AG04449 (cell line): Measurements from ENCODE around the genes B3GAT3, BSCL2 and TAF6L.

DNA sequence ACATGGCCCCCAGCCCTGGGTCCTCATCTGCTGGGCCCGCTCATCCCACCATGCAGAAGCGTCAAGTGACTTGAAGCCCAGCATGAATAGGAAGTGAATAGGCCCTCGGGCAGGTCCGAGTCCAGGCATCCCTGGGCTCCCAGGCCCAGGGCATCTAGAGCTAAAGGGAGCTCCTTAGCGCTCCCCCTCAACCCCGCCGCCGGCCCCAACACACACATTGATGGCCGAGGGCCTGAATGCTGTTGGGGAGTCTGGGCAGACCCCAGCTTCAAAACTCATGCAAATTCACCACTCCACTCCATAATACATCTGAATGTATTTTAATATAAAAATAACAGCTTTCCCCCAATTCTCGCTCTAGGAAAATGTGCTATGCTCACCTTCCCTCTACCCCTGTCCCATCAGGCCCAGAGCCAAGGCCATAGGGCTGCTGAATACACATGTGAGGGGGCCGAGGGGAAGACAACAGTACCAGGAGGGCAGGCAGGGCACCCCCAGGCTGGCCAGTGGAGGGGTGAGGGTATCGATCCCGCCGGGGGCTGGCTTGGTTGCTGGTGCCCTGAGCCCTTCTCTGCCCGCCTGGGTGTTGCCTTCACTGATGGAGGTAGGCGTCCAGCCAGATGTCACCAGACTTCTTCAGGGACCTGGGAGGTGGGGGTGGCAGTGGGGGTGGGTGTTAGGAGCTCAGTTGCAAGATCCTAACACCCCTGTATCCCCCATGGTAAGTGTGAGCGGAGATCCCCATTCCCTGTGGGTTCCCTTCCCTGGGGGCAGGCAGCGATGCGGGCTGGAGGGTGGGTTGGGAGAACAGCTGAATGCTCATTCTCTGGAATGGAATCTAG lies 17.9 kb downstream of the FADS3 start:
- RRBS, result no CpG with 5 or more reads among the region's 19 CpGs

GRCh38 chr11:61875622-61876230 lies 15.6 kb downstream of the FADS3 start:
- RRBS, result 100% methylated on average over 3 of the region's 22 CpGs

- RRBS, result no CpG with 5 or more reads among the region's 5 CpGs
Measured at GRCh38 chr11:61923573-61923935, 6.2 kb upstream of the RAB3IL1 start.

GRCh38 chr11:61964617-61965701 lies 2.5 kb downstream of the FTH1 start:
- RRBS, result no CpG with 5 or more reads among the region's 16 CpGs

GRCh38 chr11:61967680-61967905 lies 159 bp upstream of the FTH1 start:
- RRBS, result 2% methylated on average over 20 of the region's 26 CpGs

GRCh38 chr11:61967906-61968597 lies 618 bp upstream of the FTH1 start:
- RRBS, result 3% methylated on average over 7 of the region's 47 CpGs

DNA sequence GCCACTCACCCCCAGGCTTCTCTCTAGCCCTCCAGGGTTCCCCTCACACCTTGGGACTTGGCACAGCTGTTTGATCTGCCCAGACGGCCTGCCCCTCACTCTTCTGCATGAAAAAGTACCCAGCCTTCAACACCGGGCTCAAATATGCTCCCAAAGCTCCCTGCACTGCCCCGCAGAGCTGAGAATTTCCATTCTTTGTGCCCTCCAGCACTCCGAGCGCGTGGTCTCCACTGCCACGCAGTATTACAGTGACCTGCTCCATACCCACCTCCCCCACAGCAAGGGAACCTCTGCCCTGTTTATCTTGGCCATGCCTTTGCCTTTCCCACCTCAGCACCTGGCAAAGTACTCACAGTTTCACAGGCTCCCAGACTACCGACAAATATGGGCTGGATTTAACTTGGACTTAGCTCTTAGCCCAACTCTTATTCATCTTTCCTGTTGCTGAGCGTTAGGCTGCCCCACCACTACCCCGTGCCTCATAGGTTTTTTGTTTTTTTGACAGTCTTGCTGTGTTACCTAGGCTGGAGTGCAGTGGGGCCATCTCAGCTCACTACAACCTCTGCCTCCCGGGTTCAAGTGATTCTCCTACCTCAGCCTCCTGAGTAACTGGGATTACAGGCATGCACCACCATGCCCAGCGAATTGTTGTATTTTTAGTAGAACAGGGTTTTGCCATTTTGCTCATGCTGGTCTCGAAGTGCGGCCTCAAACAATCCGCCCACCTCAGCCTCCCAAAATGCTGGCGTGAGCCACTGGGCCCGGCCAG lies 7.8 kb upstream of the FTH1 start:
- RRBS, result no CpG with 5 or more reads among the region's 17 CpGs

DNA sequence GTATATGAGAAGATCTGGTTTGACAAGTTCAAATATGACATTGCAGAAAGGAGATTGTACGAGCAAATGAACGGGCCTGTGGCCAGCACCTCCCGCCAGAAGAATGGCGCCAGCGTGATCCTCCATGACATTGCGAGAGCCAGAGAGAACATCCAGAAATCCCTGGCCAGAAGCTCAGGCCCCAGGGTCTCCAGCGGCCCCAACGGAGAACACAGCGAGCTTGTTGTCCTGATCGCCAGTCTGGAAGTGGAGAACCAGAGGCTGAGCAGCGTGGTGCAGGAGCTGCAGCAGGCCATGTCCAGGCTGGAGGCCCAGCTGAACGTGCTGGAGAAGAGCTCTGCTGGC lies 20.7 kb upstream of the SCGB1D1 start:
- RRBS, result no CpG with 5 or more reads among the region's 12 CpGs

- RRBS, result no CpG with 5 or more reads among the region's 11 CpGs
Measured at GRCh38 chr11:62504245-62504812, 42.3 kb downstream of the AHNAK start.

- RRBS, result no CpG with 5 or more reads among the region's 20 CpGs
Measured at GRCh38 chr11:62533618-62534244, 12.9 kb downstream of the AHNAK start.

DNA sequence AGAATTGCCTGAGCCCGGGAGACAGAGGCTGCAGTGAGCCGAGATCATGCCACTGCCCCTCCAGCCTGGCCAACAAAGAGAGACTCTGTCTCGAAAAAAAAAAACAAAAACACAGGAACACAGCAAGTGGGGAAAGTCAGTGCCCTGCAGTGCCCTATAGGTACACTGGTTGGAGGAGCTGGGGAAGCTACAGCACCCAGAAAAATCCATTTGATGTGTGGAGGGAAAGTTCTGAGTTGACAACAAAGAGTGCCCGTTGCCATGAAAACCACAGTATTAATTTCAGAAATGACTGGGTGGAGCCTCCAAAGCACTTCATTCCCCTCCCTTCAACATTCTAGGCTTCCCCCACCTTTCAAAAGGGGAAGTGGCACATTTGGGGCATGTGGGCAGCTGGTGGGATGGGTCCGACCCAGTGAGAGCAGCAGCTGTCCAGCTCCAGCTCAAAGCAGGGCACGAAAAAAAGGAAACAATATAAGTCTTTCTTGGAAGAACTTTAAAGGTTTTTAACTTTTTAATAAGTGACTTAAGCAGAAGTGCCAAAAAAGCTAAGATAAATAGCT lies 8.8 kb upstream of the AHNAK start:
- RRBS, result no CpG with 5 or more reads among the region's 6 CpGs

DNA sequence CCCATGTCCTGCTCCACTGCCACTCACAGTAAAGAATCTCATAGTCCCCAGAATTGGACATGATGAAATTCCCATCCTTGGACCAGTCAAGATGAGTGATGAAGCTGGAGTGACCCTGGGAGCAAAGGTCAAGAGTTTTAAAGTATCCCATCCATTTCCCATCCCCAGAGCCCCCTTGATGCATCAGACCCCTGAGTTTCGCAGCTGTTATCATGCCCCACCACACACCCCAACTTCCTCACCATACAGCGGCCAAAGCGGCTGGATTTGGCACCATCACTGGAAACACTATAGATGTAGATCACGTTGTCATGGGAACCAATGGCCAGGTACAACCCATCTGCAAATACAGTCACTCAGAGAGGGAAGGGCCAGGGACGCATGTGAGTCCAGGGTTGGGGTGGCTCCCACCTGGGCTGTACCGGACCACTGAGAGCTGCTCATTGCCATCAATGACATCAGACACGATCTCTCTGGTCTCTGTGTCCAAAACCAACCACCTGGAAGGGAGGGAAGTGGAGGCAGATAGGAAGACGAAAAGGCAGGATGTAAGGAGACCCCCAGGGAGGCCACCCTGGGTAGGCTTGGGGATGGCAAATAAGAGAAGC lies 2.1 kb upstream of the MTA2 start:
- RRBS, result no CpG with 5 or more reads among the region's 8 CpGs

DNA sequence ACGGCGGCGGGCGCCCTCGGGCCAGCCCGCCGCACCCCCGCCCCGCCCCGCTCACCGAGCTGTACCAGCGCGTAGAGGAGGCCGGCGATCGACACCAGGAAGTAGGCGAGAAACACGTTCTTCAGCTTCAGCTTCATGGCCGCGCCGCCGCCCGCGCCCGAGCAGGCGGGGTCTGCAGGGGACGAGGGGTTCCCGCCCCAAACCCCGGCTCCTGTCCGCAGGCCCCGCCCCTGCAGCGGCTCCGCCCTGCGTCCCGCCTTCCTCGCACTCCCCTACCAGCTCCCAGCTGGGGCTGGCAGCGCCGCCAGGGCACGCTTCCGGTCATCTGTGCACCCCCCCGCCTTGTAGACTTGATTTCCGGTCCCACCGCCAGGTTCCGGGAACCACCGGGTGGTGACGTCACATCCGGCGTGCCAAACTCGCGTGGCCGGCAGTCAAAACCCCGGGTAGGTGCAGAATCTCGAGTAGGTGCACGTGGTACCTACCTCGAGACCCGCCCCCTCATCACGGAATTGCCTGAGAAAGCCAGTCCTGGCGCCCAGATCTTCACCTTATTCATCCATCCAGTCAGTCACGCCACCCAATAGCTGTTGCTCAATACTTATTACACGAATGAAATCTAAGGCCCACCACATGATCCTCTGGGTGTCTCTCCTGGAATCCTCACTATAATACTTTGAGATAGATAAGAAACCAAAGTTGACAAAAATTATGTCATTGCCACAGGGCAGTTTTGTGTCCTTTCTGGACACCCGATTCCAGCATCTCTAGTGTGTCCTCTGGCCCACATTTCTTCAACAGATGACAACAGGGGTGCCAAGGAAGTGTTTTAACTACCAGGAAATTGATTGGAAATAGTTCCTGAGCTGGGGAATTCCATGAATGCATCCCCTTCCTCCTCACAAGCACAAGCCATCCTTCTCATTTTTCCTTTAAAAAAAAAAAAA lies at the start of gene B3GAT3:
Gene B3GAT3, minus strand, starts transcription at position 176 of the 947 bp plus-strand sequence.
- RRBS, result 9% methylated on average over 3 of the region's 61 CpGs

GRCh38 chr11:62707029-62708036 lies at the start of gene BSCL2:
TSS of gene BSCL2 (minus strand) at chr11:62707424.
- RRBS, result no CpG with 5 or more reads among the region's 19 CpGs

- RRBS, result no CpG with 5 or more reads among the region's 4 CpGs
Measured at GRCh38 chr11:62757928-62758321, 3.5 kb upstream of the POLR2G start.

DNA sequence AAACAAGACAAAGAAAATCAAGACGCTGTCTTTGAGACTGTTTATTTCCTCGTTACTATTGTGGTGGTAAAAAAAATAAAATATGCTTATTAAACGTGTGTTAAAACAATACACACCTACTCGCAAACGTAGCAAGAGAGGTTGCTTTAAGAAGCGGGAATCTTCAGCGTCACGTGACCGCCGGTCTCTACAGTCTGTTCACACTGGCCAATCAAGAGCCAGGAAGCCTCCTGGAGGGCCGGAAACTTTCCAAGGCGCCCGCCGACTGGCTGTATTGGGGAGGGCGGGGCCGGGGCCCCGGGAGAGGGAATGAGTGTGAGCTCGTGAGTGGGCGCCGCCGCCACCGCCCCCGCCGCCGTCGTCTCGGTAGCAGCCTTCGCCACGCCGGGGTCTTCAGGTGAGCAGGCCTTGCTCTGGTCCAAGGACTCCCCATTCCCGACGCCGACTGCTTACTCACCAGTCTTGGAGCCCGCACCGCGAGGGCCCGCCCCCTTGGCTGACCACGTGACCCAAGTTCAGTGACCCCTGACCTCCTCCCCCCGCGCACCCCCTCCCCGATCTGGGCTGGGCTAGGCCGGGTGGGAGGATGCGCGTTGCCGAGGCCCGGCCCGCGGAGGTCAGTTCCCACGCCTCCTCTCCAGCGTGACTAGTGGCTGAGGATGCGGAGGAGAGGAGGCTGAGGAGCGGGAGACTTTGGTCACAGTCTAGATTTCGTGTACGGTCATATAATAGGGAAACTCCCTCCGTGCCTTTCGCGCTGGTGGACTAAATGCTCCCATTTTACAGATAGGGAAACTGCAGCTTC lies at the start of gene TAF6L:
Gene TAF6L, plus strand, starts transcription at position 303 of the 805 bp plus-strand sequence.
- RRBS, result 3% methylated on average over 17 of the region's 57 CpGs

- RRBS, result no CpG with 5 or more reads among the region's 11 CpGs
Measured at GRCh38 chr11:62788835-62789915, 2.0 kb downstream of the TMEM179B start.

DNA sequence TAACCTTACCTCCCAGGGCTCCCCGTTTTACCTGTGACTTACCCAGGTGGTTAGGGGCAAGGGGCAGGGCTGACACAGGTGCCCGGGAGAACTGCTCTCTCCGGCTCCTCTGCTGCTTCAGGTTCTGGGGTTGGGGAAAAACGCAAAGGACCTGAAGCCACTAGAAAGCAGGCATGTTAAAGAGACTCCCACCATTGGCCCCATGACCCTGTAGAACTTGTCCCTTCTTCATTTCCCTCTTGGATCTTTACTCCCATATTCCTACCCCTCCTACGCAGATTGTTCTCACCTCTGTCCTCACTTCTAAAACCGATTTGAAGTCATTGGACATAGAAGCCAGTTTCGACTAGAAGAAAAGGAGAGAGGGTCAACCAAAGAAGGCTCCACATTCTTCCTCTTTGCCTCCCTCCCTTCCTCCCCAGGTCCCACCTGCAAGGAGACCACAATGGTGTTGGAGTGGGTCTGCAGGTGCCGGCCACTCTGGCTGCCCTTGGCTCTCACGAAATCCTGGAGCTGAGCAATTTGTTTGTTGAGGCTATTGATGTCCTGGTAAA lies 6.8 kb downstream of the STX5 start:
- RRBS, result no CpG with 5 or more reads among the region's 9 CpGs

GRCh38 chr11:62882296-62883507 lies 2.0 kb downstream of the SLC3A2 start:
- RRBS, result 69% methylated on average over 3 of the region's 14 CpGs